Thoracic aorta (tissue), 1 donor: ENCODE measurements around the genes STK38, CPNE5 and PI16.

DNA sequence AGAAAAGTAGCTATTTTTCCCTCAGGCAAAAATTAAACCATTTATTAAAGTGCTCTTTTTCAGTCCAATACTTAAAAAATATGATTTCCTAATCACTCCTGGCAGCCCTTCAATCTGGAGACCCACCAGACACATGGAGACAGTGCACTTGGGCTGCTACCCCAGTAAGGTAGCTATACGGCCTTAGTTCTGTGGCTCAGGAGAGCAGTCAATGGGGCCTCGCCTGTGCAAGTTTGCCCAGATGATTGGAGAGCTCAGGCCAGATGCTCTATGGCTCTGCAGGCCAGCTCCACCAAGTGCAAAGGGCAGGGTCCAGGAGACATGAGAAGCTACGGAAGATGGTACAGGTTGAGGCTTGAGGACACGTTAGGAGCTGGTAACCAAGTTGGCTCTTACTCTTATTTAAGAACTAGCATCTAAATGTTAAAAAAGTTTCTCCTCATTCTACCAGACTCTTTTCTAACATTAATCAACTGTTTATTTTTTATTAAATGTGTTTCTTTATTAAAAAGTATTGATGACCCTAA is 30.7 kb downstream of the STK38 start:
- RAMPAGE, long total RNA, result no peak

DNA sequence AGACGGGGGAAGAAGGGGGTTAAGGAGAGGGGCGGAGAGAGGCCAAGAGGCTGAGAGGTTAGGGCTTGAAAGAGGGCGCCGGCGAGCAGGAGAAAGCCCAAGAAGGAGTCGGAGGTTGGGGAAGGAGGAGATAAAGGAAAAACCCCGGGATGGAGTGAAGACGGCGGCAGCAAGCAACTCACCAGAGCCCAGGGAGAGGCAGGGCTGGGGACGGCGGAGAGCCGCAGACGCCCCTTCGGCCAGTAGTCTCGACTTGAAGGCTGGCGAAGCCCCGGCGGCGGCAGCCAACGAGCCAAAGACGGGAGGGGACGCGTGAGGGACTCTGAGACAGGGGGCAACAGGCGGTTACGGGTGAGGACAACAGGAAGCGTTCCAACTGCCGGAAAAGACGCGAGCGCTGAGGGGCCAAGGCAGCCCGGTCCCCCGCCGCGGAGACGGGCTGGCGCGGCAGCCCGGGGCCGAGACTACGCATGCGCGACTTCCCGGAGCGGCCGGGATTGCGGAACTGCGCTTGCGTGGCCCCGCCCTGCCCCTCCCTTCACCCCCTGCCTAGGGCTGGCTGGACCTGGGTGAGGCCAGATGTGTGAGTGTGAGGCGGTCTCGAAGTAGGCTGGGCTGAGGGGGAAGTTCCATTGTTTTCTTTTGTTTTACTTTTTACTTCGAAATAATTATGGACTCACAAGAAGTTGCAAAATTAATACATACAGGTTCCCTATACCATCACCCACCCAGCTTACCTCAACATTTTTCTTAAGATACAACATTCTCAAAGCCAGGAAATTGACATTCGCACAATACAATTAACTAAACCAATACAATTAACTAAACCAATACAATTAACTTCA is at the start of gene STK38:
STK38 (minus strand) TSS at position 472 of the 845 bp plus-strand sequence.
- RAMPAGE, long total RNA, result no peak

GRCh38 chr6:36623250-36623955 is 29.2 kb downstream of the SRSF3 start:
- RAMPAGE, long total RNA, result no peak

DNA sequence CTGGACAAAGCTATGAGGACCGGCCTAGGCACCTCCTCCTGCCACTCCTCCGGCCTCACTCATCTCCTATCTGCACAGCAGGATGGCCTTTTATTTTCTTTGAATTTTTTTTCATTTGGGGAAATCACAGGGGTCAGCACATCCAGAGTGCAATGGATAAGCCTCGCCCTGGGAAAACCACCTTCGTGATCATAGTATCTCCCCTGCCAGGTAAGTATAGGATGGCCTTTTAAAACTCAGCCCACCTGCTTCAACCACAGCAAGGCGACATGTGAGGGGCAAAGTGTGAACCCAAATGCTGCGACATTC is 39.1 kb upstream of the CDKN1A start:
- RAMPAGE, long total RNA, result no peak

- RAMPAGE, long total RNA, result no peak
Measured at GRCh38 chr6:36683799-36684175, 5.3 kb downstream of the CDKN1A start.

DNA sequence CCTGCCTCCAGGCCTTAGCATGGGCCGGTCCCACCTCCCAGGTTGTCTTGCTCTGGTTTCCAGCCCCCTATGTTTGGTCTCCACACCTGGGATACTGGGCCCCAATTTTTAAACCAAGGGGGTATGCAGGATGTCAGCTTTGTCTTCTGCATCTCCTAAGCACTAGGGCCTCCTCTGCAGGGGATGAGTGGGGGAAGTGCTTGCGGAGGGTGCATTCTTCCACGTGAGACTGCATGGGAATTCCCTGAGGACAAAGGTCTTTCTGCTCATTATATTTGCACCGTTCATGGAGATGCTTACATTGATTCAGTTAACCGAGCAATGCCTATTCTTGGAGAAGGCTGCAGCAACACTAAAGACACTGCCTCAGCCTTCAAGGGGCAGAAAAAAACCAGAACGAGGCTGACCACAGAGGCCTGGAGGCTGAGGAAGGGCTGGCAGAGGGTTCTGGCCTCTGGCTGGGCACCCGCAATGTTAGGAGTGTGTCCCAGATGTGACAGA is 45.4 kb downstream of the RAB44 start:
- RAMPAGE, long total RNA, result no peak

DNA sequence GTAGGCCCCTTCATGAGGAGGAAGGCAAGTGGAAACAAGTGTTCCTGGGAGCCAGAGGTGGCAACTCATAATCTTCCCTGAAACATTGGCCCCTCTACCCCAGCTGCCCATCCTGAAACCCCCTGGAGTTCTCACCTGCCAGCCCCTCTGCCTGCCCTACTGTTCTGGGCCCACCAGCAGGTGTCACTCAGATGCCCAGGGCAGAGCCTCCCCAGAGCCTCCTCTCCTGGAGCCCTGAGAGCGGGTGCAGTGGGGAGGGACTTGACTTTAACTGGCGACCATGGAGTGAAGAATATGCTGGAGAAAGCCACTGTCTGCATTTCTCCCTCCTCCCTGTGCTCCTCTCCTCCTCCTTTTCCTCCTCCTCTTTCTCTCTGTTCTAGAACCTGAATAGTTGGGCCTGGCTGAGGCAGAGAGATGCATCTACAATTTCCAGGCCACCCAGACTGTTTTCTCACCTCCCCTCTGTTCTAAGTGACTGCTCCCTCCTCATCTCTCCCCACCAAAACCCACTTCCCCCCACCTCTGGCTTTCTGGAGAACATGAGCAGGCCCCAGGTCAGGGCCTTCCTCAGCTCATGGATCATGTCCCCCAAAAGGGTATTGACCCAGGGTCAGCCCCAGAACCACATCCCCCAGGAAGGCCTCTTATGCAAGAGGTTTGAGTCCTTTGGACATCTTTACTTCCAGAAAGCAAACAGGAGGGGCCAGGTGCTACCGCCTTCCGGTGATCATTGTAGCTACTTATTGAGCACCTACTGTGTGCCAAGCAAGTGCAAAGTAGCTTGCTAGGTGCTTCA is 2.7 kb downstream of the CPNE5 start:
- RAMPAGE, long total RNA, result no peak

DNA sequence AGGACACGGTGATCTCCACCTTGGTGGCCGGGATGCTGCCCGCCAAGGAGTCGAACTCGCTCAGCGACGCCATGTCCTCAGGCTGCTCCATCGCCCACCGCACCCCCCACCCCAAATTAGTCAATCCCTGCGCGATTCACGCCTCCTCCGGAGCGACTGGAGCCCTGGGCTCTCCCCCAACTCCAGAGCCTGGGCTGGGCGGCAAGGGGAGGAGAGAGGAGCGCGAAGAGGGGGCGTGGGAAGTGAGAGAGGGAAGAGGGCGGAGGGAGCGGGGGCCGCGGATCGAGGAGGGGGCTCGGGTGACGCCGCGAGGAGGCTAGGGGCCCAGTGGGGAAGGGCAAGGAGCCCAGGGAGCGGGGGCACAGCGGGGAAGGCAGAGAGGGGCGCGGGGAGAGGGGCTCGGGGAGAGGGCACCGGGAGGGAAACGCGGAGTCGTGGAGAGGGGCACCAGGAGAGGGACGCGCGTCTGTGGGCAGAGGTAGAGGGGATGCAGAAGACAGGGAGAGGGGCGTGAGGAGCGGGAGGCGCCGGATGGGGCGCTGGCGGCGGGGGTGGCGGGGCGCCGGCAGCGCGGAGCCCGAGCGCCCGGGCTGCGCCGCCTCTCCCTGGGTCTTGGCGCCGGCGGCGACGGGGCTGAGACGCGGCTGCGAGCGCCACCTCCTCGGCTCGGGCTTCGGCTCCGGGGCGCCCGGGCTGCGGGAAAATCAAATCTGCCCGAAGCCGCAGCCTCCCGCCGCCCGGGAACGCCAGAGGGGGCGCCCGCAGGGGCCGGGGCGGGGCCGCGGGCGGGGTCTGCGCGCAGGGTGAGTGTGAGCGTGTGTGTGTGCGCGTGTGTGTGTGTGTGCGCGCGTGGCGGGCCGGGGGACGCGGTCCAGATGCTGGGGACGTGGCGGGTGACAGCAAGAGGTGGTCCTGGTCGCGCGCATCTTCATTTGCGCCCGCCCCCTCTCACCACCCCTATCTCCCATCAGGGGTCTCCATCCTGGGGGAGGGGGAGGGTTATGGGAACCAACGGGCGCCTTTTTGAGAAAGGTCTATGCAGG is at the start of gene CPNE5:
CPNE5 (minus strand) TSS at position 158 of the 1,043 bp plus-strand sequence.
- RAMPAGE, long total RNA, result no peak

- RAMPAGE, long total RNA, result no peak
Measured at GRCh38 chr6:36954157-36955132, at the start of gene PI16. TSS of gene PI16 (plus strand) at chr6:36954738.

DNA sequence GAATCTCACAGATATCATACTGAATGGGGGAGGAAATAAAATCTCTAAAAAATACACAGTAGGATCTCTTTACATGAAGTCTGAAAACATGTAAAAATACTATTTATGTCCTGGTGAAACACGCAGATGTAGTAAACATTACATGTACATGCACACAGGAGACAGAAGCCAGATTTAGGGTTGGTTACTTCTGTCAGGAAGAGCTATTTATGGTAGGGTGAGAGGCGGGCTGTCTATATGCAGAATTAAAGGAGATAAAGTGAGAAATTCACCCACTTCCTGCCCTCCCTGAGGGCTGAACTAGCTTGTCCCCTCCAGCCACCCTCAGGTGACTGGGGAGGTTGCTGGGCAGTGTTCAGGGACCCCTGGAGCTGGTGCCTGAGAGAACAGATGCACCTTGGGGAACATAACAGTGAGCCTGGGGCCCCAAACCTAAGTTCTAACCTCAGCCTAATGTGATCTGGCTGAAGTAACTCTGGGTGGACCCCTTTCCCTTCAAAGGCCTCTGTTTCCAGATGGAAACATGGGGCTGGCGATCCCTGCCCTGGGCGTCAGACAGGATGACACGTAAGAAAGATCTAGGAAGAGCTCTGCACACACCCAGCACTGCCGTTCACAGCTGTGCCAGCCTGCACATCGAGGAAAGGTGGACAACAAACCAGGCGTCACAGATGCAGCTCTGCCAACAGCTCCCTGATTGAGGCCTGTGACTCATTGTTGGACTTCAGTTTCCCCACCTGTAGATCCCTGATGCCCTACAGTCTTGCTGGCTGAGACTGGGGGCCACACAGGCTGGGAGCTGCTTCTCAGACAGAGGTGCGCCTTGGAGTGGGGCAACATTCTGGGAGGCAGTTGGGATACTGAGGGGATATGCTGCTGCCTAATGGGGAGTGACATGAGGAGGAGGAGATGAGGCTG is 1.3 kb downstream of the PI16 start:
- RAMPAGE, long total RNA, result no peak

- RAMPAGE, long total RNA, result no peak
Measured at GRCh38 chr6:37007008-37007216, 1.5 kb downstream of the FGD2 start.

DNA sequence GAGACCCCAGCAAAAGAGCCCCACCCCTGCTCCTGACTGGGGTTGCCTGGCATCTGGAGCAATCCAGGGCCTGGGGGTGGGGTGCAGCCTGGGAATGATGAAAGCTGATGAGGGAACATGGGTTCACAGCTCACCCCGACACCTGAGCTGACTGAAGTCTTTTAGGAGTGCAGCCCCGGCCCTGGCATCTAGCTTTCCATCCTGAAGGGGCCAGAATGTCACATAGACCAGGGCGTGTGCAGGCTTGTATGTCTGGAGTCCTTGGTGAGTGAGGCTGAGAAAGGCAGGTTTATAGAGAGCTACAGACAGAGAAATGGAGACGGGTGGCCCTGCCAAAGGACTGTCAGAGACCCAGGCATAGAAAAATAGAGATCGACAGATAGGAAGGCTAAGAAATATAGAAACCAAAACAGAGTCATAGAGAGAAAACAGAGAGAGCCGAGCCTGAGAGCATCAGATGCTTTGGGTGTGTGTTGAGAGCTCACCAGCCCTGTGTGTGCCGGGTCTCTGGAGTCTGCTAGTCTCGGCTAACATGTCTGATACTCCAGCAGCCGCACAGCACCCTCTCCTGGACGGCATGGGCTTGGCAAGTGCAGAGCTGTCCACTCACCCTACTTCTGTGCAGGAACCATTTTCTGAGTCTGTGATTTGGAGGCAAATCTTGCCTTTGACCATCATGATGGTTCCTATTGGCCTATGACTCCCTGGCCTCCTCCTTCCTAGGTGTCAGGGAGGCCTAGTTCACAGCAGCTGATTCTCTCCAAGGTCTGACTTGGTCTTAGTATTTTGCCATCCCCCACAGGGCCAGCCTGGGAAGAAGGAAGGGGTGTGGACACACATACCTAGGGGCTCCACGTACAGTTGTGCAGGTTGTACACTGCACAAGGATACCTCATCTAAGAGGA is 12.6 kb downstream of the FGD2 start:
- RAMPAGE, long total RNA, result no peak

DNA sequence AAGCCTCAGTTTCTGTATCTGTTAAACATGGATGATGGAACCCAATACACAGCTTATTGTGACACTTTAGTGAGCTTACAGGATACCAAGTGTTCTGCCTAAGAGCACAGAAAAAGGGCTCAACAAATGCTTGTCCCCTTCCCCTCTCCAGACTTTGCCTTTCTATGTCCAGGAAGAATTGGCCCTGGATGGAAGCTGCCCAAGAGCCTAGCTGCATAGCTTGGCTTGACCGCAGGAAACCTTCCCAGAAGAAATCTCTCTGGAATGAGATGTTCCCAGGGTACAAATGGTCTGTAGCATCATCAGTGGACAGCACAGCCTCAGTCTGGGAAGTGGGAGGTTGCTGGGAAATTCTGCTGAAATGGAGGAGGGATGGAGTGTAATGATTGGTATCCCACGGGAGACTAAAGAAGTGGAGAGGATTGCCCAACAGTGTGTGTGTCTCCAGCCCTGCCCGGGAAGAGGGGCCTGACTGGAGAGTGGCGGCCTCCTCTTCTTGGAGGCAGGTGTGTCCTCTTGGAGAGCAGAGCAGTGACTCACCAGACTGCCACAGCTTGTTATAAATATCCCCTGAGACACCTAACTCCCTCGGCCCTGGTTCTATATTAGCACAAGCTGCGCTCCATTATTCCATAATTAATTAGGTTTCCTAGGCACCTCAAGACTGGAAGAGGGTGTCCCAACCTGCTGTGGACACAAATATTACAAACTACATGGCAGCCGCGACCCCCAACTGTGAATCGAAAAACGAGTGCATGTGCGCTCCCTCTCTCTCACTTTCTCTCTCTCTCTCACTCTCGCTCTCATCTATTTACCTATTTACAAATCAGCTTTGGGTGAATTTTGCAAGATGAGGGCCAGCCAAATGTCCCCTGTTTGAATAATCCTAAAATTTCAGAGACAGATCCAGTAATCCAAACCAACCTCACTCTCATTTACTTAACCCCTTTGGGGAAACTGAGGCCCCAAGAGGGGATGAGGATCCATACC is 68.7 kb downstream of the FGD2 start:
- RAMPAGE, long total RNA, result no peak

- RAMPAGE, long total RNA, result no peak
Measured at GRCh38 chr6:37083142-37083967, 77.9 kb downstream of the FGD2 start.

DNA sequence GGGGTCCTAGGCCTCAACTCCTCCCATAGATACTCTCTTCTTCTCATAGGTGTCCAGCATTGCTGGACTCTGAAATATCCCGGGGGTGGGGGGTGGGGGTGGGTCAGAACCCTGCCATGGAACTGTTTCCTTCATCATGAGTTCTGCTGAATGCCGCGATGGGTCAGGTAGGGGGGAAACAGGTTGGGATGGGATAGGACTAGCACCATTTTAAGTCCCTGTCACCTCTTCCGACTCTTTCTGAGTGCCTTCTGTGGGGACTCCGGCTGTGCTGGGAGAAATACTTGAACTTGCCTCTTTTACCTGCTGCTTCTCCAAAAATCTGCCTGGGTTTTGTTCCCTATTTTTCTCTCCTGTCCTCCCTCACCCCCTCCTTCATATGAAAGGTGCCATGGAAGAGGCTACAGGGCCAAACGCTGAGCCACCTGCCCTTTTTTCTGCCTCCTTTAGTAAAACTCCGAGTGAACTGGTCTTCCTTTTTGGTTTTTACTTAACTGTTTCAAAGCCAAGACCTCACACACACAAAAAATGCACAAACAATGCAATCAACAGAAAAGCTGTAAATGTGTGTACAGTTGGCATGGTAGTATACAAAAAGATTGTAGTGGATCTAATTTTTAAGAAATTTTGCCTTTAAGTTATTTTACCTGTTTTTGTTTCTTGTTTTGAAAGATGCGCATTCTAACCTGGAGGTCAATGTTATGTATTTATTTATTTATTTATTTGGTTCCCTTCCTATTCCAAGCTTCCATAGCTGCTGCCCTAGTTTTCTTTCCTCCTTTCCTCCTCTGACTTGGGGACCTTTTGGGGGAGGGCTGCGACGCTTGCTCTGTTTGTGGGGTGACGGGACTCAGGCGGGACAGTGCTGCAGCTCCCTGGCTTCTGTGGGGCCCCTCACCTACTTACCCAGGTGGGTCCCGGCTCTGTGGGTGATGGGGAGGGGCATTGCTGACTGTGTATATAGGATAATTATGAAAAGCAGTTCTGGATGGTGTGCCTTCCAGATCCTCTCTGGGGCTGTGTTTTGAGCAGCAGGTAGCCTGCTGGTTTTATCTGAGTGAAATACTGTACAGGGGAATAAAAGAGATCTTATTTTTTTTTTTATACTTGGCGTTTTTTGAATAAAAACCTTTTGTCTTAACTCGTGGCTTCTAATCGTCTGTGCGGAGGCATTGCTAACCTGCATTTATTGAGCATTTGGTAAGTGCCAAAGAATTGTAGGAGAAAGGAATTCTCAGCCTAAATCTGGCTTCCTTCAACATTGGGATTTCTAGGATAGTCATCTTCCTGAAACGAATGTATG is 4.8 kb downstream of the PIM1 start:
- RAMPAGE, long total RNA, result no peak

DNA sequence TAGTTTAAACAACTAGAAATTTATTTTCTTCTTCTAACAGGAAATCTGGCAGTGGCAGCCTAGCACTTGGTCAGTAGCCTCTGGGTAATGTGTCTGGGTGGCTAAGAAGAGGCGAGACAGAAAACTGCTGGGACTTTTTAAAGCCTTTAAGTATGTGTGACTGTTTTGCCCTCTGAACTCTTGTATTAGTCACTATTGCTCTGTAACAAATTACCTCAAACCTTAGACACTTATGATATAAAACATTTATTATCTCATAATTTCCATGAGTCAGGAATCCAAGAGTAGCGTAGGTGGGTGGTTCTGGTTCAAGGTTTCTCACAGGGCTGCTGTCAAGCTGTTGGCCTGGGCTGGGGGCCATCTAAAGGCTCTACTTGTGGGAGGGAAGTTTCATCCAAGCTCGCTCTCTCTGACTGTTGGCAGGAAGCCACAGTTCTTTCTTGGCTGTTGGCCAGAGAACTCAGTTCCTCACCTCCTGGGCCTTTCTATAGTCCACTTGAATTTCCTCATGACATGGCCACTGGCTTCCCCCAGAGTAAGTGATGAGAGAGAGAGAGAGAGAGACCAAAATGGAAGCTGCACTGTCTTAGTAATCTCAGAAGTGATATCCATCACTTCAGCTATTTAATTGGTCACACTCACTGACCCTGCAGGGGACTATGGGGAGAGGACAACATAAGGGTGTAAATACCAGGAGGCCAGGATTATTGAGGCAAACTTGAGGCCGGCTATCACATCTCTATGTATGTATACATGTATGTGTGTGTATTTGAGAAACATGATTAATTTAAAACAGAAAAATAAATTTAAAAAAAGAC is 17.4 kb upstream of the TBC1D22B start:
- RAMPAGE, long total RNA, result no peak

DNA sequence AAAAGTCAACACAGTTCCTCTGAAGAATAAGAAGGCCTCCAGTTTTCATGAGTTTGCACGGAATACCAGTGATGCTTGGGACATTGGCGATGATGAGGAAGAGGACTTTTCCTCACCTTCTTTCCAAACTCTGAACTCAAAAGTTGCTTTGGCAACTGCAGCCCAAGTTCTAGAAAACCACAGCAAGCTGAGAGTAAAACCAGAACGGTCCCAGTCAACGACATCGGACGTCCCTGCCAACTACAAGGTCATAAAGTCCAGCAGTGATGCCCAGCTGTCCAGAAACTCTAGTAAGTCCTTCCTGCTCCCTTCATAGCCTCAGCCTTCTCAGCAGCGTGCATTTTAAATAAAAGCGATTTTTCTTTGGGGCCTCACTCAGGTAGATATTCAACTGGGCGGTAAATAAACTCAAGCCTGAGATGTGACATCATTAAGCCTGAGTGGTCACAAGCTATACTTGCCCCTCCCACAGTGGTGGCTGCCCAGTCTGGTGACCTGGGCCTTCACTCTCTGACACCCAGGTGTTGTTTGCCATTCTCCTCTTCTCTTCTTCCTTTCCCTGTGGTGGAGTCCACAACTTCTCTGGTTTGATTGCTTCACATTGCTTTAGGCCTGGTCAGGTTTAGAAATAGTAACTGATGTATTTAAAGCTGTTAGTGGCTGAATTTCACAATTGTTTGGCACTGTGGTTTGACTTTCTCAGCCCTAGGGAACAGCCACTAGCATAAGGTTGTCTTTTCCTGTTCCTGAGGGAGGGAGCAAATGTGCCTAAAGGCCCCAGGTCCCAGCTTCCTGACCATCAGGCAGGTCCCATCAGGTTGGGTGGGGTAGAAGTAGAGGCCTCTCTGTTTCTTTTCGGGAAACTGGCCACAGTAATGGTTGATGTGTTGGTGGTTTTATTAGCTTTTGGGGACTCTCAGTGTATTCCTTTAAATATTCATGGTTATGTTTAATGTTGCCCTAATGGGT is 21.7 kb upstream of the TMEM217 start:
- RAMPAGE, long total RNA, result no peak

GRCh38 chr6:37547398-37548333 is 48.0 kb upstream of the CCDC167 start:
- RAMPAGE, long total RNA, result no peak

DNA sequence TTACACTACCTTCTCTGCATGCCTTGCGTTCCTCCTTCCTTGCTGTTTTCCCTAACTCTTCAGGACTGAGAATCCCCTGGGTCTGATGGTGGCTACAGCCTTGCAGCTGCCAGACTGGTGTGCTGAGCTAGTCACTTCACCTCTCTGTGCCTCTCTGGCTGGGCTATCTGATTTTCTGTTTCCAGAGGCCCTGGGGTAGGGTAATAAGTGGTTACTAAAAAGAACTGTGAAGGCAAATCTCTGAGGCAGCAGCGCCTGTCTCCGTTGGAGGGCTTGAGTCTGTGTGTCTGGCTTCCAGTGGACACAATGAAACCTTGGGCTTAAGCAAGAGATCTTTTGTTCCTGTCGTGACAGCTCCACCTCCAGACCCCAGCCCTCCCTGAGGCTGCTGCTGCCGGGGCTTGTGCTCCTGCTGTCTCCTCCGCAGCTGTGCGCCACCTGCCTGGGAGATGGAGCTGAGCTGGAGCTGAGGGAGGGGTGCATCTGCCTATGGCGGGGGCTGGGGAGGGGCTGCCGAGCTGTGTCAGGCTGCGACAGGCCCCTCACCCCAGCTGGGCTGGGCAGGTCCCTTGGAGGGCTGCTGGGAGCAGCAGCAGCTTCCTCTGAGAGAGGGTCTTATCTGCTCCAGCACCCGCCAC is 65.8 kb upstream of the CCDC167 start:
- RAMPAGE, long total RNA, result no peak

- RAMPAGE, long total RNA, result no peak
Measured at GRCh38 chr6:37861803-37862613, 42.5 kb downstream of the ZFAND3 start.